Epithelial cell of esophagus (primary cell): ENCODE data around the genes ARHGAP19, FRAT1, FRAT2 and PGAM1.

- RRBS: no CpG with 5 or more reads among the region's 59 CpGs
Observed at GRCh38 chr10:97292060-97293085, at the start of gene ARHGAP19. TSS of gene ARHGAP19 (minus strand) at chr10:97292637.

DNA sequence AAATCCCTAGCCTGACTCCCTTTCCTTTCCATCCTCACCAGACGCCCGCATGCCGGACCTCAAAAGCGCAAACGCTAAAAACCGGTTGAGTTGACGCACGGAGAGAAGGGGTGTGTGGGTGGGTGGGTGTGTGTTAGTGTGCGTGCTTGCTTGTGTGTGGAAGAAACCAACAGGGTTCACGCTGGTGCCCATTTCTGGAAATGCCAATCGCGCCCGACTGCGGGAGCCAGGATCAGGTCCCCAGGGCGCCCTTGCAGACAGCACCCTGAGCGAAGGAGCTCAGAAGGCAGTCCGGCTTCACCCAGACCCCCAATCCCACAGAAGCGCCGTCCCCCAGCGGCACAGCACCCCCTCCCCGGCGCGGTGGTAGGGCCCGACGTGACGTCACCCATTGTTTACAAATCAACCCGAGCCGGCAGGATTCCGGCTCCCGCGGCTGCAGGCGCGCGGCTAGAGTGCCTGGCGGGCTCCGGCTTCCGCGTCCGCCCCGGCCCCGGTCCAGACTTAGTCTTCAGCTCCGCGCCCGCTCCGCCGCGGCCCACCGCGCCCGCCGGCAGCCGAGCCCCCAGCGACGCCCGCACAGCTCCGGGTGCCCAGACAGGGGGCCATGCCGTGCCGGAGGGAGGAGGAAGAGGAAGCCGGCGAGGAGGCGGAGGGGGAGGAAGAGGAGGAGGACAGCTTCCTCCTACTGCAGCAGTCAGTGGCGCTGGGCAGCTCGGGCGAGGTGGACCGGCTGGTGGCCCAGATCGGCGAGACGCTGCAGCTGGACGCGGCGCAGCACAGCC, at the start of gene FRAT1:
FRAT1 (plus strand) TSS at position 425 of the 785 bp plus-strand sequence.
- RRBS: 1% methylated on average over 25 of the region's 71 CpGs

GRCh38 chr10:97334364-97335419, at the start of gene FRAT2:
TSS of gene FRAT2 (minus strand) at chr10:97334729.
- RRBS: under 1% methylated on average over 32 of the region's 115 CpGs

DNA sequence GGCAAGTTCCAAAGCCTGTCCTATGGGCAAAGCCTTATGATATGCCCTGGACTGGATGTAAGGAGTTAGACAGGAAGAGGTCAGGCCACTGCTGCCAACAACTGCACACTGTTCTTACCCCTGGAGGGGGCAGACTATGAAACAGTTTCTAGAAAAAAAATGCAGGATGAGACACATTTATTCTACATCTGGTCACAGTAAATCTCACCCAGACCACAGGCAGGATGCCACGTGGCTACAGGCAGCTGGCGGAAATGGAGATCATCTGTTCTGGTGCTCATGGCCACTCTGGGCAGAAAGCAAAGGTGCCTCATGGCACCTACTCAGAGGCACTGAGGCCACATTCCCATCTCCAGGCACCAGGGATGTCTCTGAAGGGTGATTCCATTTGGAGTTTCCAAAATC, 22.0 kb upstream of the FRAT2 start:
- RRBS: no CpG with 5 or more reads among the region's 2 CpGs

GRCh38 chr10:97366706-97367657, 32.5 kb upstream of the FRAT2 start:
- RRBS: no CpG with 5 or more reads among the region's 28 CpGs

DNA sequence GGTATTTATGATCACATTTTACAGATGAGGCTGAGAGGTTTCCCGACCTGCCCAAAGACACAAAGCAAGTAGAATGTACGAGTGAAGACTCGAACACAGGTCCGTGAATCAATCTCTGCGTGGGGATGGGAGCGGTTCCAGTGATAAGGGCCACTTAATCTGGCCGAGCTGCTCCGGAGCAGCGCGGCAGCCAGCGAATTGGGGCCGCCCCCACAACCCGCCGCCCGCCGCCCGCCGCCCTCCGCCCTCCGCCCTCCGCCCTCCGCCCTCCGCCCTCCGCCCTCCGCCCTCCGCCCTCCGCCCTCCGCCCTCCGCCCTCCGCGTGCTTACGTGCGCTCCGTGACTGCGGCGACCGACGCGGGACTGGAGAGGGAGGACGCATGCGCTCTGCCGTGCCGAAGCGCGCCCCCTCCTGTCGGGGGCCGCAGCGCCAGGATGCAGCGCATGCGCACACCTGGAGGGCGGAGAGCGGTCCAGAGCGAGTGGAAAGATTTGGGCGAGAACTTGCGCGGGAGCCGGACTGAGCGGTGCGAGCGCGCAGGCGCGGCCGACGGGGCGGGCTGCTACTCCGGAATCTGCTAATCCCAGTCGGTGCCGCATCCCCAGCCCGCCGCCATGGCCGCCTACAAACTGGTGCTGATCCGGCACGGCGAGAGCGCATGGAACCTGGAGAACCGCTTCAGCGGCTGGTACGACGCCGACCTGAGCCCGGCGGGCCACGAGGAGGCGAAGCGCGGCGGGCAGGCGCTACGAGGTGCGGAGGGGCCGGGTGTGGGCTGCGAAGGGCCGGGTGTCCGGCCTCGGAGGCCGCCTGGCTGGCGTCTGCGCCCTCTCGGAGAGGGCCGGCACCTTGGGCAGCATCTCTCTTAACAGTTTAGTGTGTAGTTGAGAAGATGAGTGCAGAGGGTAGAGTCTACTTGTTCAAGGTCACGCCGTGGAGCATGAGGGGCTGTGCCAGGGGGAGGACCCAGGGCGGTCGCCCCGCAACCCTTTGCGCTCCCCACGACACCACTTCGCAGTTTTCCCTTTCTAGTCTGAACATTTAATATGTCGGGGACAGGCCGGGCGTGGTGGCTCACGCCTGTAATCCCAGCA, at the start of gene PGAM1:
PGAM1 (plus strand) TSS at position 499 of the 1,095 bp plus-strand sequence.
- RRBS: 3% methylated on average over 25 of the region's 113 CpGs

DNA sequence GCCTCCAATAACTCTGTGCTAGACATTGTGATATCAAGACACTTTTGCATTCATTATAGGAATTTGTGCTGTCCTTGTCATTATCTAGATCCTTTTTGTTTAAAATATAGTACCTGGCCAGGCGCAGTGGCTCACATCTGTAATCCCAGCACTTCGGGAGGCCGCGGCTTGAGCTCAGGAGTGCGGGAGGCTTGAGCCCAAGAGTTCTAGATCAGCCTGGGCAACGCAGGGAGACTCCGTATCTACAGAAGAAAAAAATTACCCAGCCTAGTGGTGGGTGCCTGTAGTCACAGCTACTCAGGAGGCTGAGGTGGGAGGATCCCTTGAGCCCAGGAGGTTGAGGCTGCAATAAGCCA, 570 bp upstream of the MORN4 start:
- RRBS: no CpG with 5 or more reads among the region's 7 CpGs

DNA sequence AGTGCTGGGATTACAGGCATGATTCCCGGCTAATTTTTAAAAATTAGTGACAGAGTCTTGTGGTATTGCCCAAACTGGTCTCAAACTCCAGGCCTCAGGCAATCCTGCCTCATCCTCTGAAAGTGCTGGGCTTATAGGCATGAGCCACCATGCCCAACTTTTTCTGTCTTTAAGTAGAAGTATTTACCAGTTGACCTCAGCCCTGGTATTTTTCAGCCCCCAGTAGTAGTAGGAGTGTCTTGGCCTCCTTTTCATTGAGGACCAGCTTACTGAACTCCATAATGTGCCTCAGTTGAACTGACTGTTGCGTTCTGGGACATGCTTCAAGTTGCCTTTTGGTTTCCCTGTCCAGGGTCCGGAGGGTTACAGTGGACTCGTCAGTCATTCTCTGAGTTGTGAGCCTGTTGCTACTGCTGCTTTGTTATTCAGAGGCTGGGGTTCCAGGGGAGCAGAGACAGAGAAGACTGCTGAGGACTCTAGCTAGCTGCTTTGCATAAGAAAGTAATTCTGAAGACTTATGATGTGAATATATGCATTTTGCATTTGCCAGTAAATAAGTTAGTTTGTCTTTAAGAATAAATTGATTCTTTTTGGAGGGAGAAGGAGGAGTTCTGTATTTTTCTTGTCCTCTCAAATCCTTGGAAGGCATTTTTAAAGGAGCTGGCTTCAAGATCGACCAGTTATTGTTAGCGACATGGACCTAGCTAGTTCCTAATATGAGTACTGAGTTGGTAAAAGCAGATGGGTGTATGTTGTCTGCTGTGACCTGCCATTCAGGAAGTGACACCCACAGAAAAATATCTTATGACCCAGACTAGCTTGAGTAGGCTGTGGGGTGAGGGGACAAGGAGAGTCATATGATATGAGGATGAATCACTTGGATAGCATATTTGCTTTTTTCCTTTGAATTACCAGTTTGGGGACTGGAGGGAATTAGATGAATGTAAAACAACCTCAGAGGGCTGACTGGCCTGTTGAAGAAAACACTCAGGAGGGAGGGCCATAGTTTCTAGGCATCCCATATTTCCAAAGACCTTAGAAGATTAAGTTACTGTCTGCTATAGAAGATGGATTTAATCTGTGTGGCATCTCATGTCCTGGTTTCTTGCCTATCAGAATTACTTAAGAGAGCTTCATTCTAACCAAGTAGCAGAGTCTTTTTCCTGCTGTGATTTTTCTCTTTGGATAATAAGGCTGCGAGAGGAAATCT, 8.3 kb downstream of the PI4K2A start:
- RRBS: no CpG with 5 or more reads among the region's 7 CpGs

GRCh38 chr10:97869247-97869771, 19.7 kb downstream of the GOLGA7B start:
- RRBS: 4% methylated on average over 4 of the region's 13 CpGs

DNA sequence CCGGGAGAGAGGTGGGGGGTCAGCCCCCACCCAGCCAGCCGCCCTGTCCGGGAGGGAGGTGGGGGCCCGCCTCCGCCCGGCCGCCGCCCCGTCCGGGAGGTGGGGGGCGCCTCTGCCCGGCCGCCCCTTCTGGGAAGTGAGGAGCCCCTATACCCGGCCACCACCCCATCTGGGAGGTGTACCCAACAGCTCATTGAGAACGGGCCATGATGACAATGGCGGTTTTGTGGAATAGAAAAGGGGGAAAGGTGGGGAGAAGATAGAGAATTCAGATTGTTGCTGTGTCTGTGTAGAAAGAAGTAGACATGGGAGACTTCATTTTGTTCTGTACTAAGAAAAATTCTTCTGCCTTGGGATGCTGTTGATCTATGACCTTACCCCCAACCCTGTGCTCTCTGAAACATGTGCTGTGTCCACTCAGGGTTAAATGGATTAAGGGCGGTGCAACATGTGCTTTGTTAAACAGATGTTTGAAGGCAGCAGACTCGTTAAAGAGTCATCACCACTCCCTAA, 18.5 kb downstream of the R3HCC1L start:
- RRBS: no CpG with 5 or more reads among the region's 18 CpGs

DNA sequence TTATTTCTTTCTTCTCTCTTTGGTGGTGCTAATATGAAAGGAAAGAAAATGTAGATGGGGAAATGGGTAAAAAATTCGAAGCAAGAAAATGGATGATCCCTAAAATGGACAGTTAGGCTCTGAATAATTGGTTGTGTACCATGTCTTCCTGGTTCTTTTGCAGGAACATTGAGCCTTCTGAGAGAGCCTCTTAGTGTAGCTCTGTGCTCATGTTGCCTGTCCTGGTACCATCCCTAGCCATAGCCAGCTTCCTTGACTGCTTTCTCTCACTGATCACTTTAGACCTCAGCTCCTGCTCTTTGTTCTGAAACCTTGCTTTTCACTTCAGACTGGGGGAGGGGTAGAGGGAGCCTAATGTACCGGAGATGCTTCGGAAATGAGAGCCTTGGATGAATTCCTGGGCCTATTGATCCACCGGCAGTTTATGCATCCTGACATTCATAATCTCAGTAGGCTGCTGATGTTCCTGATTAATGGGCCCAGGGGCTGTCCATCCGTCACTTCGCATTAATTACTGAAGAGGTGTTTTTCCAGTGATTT, 38.7 kb downstream of the R3HCC1L start:
- RRBS: 83% methylated on average over 2 of the region's 6 CpGs

DNA sequence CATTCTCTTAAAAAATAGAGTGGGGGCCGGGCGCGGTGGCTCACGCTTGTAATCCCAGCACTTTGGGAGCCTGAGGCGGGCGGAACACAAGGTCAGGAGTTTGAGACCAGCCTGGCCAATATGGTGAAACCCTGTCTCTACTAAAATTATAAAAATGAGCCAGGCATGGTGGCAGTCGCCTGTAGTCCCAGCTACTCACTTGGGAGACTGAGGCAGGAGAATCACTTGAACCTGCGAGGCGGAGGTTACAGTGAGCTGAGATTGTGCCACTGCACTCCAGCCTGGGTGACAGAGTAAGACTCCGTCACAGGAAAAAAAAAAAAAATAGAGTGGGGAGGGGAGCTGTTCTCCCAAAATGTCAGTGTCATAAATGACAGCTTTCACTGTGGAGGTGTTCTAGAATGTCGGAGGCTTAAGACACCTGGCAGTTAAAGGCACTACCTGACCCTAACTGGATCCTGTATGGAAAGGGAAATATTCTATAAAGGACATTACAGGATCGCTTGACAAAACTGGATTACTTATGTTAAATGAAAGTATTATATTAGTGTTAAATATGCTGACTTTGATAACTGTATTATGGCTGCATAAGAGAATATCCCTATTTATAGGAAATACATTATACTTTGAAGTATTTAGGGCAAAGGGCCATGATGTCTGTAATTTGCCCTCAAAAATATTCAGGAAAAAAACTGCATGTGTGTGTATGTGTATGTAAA, 65.3 kb downstream of the LOXL4 start:
- RRBS: no CpG with 5 or more reads among the region's 12 CpGs

- RRBS: 4% methylated on average over 5 of the region's 16 CpGs
Observed at GRCh38 chr10:98467498-98467888, 20.8 kb upstream of the HPS1 start.

DNA sequence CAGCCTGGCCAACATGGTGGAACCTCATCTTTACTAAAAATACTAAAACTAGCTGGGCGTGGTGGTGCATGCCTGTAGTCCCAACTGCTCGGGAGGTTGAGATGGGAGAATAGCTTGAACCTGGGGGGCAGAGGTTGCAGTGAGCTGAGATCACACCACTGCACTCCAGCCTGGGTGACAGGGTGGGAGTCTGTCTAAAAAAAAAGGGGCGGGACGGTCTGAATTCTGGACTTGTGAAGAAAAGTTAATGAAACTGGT, 29.8 kb upstream of the HPS1 start:
- RRBS: no CpG with 5 or more reads among the region's 4 CpGs

DNA sequence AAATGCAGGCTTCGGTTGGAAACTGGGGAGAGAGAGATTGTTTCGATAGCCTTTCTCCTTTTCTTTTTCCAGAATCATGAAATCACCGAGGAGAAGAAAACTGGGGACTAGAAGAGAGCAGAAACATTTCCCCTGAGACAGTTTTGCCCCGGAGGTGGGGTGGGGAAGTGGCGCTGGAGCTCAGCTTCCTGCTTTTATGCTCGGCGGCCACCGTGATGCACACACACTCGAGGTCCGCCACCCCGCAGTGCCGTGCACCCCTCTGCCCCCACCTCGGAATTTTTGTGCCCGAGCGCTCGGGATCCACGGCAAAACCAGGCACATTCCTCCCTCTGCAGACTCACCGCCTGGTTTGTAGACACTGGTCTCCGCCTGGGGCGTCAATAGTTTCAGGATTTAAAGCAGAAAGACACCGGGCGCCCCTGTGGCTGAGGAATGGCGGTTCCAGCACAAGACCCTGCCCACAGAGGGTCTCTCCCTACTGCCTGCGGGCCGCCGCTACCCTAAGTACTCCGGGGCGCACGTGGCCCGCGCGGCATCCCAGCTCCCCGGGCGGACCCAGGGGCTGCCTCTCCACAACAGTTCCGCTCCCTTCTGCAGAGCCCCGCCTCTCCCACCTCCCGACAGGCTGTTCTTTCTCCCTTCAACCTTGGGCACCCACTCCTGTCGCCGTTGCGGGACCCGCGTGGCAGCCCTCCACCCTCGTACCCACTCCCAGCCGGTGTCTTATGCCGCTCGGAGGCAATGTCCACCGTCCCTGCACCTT, 1.9 kb upstream of the NKX2-3 start:
- RRBS: 9% methylated on average over 13 of the region's 47 CpGs

DNA sequence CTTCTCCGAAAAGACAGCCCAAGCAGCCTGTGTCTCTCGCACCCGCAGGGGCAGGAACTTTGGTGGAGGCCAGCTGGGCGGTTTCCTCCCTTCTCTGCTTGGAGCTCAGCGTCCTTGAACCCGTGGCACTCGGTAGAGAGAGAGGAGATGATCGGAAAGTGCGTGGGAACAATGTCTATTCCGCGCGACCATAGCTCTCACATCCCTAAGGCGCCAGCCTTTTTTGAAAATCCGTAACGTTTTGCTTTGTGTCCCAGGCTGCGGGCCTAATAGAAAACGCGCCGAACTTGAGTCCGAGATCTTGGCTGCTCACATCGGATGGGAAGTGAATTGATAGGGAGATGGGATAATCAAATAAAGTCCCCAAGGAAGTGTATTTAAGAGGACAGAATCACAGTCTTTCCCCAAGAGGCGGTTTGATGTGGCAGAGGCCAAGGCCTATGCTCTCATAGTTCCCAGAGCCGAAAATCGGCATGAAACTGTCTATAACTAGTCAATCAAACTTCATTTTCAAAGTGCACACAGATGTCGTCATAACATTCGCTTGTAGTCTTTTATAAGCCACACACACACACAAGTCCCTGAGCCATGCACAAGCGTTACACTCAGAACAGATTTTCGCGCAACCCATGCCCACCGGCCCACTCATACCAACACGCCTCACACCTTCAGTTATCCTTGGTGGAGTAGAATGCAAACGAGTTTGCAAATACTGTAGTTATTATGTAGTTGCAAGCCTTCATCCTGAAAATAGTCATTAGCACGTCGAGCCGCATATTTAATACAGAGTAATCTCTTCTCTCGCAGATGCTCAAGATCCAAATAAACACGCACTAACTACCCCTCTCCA, 1.4 kb downstream of the NKX2-3 start:
- RRBS: no CpG with 5 or more reads among the region's 37 CpGs

- RRBS: no CpG with 5 or more reads among the region's 5 CpGs
Observed at GRCh38 chr10:99921803-99922623, 87.7 kb downstream of the DNMBP start.

DNA sequence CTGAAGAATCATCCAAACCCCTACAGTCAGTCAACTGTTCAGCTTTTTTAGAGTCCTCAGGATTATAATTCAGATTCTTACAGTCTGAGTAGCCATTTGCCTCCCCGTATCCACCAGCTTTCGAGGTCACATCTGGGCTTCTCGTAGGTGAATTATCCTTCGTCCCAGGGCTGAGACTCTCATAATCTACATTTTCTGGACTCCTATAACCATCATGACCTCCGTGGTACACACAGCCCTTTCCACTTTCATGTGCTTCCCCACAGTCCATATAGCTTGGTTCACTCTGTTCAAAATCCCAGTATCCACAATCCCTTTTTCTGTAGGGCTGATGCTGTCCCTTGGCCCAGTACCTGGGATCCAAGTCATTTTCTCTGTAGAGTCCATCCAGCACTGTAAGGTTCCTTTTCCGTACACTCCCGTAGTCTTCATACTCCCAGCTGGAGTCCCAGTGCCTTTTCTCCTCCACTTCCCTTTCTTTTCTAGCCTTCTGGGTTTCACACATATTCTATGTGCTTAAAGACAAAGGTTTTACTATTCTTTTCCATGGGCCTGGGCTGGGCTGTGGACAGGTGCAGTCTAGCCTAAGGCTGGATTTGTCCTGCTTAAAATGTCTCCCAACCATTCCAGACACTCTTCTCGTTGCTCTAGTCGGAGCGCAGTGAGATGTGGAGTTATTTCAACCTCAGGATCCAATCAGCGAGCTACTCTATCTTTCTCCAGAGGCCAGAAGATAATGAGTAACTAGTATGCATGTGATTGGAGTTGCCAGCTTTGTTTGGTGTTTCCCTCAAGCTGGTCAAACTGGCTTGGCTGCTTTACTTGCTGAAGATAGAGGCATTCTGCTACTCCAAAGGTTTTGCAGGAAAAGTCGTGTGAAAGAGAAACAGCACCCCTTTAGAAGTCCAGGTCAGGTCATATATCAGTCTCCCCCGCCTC, 79.2 kb downstream of the DNMBP start:
- RRBS: no CpG with 5 or more reads among the region's 13 CpGs

GRCh38 chr10:100141681-100142138, 44.1 kb downstream of the ERLIN1 start:
- RRBS: no CpG with 5 or more reads among the region's 4 CpGs

DNA sequence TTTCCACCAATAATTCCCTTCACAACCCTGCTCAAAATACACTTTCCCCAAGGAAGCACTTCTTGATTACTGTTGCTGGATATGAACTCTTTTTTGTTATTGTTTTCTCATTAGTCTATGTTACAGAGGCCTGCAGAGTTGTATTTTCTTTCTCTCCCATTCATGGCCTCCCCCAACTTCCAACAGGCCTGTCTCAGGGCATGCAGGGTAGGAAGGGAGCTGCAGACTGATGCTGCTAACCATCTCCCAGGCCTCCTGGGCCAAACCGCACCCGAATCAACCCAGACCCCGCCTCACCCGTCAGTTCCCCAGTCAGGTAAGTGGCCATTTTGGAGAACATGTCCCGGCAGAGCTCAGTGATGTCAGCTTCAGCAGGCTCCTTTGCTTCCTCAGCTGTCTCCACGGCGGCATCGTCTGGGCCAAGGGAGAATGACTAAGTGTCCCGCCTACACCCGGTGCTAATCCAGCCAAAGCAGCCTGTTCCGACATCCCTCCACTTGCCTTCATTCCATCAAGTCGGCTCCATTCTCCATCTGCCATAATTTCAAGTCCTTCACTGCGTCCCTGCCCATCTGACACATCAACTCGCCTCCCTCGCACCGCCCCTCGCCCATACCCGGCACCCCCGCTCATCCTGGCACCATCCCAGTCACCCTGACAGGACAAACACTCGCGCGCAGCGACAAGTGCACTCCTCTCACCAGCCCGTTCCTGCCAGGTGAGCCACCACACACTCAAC, 511 bp downstream of the BLOC1S2 start:
- RRBS: no CpG with 5 or more reads among the region's 24 CpGs